Mammary microvascular endothelial cell (primary cell): ENCODE measurements around a stretch of chr7.

- RAMPAGE, long total RNA = no peak
Measured at GRCh38 chr7:24907445-24908042, 72.4 kb downstream of the OSBPL3 start.

DNA sequence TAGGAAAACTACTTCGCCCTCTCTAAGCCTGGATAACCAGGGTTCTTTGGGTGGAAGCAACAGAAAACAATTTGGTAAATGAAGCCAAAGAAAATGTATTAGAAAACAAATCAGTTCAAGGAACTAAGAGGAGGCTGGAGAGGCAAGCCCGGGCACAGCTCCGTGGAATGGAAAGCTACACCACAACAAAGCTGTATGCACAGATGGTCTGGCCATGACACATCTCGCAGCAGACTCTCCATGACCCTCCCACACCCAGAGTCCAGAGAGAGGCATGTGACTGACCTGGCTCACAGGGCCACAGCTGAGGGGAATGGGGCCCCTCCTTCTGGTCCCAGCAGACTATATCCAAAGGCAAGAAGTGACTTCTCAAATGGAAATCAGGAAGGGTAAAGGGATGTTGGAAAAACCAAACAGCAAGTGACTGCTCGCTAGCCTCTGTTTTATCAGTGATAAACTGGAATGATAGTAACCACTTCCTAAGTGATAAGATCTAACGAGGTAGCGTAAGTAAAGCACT lies 8.7 kb downstream of the OSBPL3 start:
- RAMPAGE, long total RNA = no peak

GRCh38 chr7:24981132-24981550 lies 1.2 kb upstream of the OSBPL3 start:
- RAMPAGE, long total RNA = no peak

DNA sequence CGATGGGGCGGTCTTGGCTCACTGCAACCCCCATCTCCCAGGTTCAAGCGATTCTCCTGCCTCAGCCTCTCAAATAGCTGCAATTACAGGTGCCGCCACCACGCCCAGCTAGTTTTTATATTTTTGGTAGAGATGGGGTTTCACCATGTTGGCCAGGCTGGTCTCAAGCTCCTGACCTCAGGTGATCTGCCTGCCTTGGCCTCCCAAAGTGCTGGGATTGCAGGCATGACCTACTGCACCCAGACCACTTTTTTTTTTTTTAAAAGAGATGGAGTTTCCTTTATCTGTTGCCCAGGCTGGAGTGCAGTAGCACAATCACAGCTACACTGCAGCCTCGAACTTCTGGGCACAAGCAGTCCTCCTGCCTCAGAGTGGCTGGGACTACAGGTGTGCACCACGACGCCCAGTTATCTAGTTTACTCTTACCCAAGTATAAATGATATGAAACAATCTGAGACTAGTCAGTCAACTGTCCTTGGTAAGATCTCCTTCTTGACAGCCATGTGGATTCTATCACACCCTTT lies 5.7 kb downstream of the CYCS start:
- RAMPAGE, long total RNA = no peak

- RAMPAGE, long total RNA = no peak
Measured at GRCh38 chr7:25614975-25615496, 386.8 kb upstream of the NPVF start.

DNA sequence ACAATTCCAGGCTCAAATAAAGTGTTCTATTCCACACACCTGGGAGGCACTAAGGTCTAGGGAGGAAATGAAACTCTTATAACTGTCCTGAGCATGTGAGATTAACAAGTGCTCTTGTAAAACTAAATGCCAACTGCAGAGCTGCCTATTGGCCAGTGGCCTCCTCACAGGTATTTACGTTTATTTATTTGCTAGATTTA lies 381.9 kb upstream of the NFE2L3 start:
- RAMPAGE, long total RNA = no peak

DNA sequence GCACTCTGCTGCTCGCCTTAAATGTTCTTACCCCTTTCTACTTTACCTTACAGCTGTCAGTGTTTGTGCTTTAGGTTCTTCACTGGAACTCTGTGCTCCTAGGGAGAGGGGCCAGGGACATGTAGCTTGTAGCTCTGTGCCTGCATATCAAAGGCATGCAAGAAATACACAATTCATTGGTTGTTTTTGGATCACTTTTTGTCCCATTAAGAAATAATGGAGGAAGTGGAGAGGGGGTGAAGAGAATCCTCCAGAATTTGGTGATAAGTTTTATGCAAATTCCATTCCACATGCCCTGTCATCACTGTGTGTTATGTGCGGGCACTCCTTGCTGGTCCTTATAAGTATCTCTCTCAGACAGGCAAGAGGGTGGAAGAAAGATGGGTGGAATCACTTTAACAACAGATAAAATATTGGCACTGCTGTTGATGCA lies 375.9 kb upstream of the NFE2L3 start:
- RAMPAGE, long total RNA = no peak

DNA sequence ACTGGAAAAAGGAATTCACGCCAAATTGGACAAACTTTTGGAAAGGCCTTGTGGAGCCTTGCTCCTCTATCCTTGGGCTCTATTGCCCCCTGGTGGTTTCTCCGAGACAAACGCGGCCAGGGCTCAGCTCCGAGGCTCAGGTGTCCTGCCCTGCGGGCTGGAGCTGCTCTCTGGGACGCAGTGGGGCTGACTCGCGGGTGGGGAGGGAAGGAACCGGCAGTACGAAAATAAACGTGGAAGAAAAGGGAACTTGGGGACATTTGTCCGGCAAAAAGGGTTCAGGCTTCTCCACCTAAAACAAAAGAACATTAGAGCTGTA lies 300.3 kb upstream of the NFE2L3 start:
- RAMPAGE, long total RNA = no peak

- RAMPAGE, long total RNA = no peak
Measured at GRCh38 chr7:25860250-25861025, 291.6 kb upstream of the NFE2L3 start.

GRCh38 chr7:25889653-25890135 lies 262.3 kb upstream of the NFE2L3 start:
- RAMPAGE, long total RNA = no peak

GRCh38 chr7:26186439-26187077 lies 14.0 kb downstream of the HNRNPA2B1 start:
- RAMPAGE, long total RNA = no peak

DNA sequence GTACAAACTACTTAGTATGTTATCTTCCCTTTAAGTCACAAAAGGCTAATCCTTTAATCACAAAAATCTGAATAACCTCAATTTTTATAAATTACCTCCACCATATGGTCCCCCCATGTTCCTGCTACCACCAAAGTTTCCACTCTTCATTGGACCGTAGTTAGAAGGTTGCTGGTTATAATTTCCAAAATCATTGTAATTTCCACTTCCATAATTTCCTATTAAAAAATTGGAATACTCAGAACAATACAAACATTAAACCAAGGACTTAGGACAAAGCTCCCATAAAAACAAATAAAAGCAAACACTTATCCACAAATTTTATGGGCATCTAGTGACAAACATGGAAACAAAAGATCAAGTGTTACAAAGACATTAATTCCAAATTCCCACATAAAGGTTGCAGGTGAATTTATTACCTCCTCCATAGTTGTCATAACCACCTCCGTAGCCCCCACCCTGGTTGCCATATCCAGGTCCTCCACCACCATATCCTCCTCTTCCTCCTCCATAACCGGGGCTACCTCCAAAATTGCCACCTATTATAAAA lies 7.3 kb downstream of the HNRNPA2B1 start:
- RAMPAGE, long total RNA = no peak

DNA sequence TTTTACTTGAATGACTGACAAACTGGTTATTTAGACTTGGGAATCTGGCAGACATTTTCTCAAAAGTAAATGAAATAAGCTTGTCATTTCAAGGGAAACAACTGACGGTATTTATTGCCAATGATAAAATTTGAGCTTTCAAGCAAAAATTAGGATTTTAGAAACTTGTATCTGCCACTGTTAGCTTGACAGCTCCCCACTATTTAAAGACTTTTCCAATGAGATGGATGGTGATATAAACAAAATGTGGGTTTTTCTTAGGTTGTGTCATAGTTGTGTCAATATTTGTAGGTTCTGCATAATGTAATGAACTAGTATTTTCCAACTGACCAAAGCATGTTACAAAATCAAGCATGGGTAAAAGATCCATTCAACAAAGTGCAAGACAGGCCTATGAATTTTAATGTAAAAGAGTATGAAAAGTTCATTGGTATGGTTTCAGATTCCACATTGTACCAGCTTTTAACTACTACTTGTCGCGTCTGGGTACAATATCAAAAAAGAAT lies 165.6 kb downstream of the SKAP2 start:
- RAMPAGE, long total RNA = no peak

DNA sequence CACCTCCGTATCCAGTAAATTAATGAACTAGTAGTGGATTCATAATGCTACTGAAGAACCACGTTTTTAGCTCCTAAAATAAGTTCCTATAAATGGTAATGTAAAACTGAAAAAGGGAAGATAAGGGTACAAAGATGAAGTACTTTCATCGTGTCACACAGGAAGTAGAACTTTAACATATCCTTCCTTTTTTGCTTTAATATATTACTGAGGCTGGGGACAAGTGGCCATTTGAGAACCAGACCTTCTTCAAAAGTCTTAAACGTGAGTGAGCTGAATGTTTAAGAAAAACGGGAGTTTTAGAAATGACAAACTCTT lies 879 bp downstream of the SKAP2 start:
- RAMPAGE, long total RNA = no peak

DNA sequence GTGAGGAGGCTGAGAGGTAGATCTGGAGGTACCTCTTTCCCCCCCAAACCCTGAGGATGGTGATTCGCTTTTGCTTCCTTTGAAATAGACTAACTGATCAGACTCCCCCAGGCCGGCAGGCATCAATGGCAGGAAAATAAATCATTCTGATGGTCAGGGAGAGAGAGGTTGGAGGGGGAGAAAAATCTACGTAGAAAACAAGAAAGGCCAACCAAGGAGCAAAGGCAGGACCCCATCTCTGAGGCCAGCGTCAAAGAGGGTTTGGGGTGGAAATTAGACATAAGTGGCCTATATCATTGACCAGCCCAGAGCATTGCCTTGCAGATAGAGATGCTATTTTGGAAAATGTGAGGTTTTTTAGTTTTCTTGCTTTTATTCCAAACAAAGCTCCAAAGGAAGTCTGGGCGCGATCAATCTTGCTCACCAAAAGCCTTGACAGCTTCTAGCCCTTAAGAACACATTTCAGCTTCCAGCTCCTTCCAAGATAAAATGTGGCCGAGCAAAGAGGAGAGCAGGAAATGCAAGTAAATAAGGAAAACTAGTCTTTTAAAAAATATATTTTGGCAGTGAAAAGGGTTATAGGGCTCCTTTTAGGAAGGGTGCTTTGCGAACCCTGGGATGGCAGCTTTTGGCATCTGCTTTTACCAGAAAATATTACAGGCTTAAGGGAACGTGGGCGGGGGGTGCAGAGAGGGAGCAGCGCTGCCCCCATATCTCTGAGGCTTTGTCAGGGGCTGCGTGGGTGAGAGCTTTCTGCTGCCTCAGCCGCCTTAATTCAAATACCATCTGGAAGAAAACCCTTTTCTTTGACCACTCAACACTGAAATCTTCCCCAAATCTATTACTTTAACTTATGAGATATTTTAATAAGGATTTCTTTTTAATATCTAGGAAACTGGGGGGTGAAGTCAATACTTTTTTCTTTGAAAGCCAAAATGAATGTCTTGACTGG lies 2.1 kb upstream of the HOXA2 start:
- RAMPAGE, long total RNA = no peak

- RAMPAGE, long total RNA = no peak
Measured at GRCh38 chr7:27118627-27119179, 11.9 kb downstream of the HOXA4 start.

DNA sequence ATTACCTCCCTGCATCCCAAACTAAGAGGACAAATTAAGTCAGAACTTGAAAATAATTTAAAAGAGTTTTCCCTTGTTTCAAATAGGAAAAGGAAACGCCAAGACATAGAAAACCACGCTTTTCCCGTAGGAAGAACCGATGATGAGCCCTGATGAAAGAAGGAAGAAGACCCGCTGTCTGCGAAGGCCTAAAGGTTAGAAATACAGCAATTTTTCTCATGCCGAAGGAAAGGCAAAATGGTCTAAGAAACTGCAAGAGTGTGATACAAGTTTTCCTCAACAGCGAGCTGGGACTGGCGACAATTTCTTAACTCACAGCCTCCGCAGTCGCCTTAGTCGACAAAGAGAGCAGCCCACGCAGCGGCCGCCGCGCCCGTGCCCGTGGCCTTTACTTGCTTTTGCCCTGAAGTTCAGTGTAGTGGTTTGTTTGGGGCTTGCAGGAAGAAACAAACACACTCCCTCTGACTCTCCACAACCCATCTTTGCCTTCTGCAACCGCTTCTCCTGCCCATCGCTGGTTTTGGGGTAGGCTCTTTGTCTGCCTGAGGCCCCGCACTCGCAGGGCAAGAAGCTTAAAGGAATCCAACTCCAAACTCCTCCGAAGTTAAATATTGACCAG lies 8.6 kb downstream of the HOXA4 start:
- RAMPAGE, long total RNA = no peak

GRCh38 chr7:27125371-27125678 lies 5.2 kb downstream of the HOXA4 start:
- RAMPAGE, long total RNA = no peak

DNA sequence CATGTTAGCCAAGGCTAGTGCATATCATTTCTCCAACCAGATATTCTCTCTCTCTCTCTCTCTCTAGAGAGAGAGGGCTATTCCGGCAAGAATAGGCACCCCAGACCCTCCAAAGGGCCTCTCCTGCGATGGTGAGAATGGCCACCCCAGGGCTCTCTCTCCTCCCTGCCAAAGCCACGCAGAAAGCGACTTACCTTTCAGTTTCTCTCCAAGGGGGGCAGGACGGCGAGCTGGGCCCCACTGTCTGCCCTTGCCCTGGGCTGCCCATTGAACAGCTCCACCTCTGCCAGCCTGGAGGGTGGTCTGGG lies 2.3 kb downstream of the HOXA3 start:
- RAMPAGE, long total RNA = no peak

- RAMPAGE, long total RNA = no peak
Measured at GRCh38 chr7:27164868-27165160, 523 bp downstream of the HOXA9 start.